Kidney epithelial cell (primary cell): ENCODE measurements around the genes OR14L1P and OR2T10.

GRCh38 chr1:246203482-246203948 lies 303.6 kb downstream of the SMYD3 start:
- RAMPAGE, long total RNA: no peak
- RRBS: no CpG with 5 or more reads among the region's 5 CpGs

DNA sequence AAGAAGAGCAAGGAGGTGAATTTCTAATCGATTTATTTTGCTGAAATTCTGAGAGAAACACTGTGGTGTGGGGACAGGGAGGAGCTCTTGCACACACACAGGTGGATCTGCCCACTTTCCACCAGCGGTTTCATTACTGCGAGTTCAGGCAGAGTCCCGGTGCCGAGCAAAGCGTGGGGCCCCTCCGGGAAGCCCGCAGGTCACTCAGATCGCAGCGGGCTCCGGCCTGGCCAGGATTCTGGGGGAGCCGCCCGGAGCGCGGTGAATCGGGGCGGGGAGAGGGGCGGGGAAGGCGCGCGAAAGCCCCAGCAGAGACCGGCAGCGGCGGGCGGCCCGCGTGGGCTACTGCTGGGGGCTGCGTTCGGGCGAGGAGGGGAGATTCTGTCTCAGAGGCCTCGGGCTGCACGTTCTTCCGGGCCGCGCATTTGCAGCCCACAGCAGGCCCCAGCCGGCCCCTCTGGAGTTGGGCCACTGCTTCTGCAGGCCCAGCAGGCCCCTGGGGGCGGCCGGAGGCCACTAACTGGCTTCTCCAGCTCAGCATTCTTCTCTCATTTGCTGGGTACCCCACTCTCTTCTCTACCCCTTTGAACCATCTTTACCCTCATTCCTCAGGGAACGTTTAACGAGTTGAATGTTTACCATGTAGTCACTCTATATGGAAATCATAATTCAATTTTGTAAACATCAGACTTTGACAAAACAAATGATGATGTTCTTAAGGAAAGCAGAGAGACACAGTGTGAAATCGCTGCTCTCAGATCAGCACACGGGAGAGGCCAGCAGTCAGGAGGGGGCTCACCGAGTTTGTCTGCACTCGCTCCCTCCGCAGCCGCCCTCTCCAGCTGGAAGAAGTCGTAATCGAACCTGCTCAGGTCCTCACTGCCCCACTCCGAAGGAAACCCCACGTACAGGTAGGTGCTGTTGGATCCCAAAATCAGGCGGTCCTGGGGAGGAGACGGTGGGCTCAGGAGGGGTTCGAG lies 64.9 kb downstream of the SCCPDH start:
- RAMPAGE, long total RNA: no peak
- RRBS: 6% methylated on average over 18 of the region's 53 CpGs

DNA sequence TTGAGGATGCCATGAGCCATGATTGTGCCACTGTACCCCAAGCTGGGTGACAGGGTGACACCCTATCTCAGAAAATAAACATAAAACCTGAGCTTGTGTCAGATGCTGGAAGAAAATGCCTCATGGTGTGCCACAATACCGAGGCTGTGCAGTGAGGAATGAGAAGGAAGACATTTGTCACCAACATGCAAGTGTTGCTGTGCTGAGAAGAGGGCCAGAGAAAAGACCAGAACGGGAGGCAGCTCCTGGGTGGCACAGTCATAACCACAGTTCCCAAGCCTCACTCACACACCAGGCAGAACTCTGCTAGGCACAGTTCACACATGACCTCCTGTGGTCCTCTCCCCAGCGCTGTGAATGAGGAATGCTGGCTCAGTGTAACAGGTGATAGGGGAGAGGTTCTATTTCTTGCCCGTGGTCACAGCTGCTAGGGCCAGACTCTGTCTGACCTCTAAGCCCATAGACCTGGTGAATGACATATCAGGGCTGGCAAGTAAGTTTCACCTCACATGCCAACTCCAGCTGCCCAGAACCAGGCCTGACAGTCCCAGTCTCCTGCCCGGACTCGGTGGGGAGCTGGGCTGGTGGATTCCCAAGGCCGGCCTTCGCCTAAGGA lies 74.2 kb downstream of the SCCPDH start:
- RAMPAGE, long total RNA: no peak
- RRBS: no CpG with 5 or more reads among the region's 8 CpGs

GRCh38 chr1:246850593-246851729 lies 80.8 kb downstream of the AHCTF1 start:
- RAMPAGE, long total RNA: no peak
- RRBS: no CpG with 5 or more reads among the region's 6 CpGs

- RAMPAGE, long total RNA: no peak
- RRBS: no CpG with 5 or more reads among the region's 29 CpGs
These were observed 48.6 kb upstream of the ZNF124 start for GRCh38 chr1:247220426-247220818.

- RAMPAGE, long total RNA: no peak
- RRBS: no CpG with 5 or more reads among the region's 12 CpGs
These were observed 33.0 kb downstream of the ZNF496 start for GRCh38 chr1:247298500-247299260.

- RAMPAGE, long total RNA: no peak
- RRBS: under 1% methylated on average over 3 of the region's 20 CpGs
These were observed 703 bp downstream of the ZNF496 start for GRCh38 chr1:247331076-247331252.

DNA sequence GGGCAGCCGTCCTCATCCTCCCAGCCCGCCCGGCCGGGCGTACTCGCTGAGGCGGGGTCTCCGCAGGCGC lies 337 bp downstream of the ZNF496 start:
- RAMPAGE, long total RNA: no peak
- RRBS: 0% methylated on average over 9 of the region's 9 CpGs

GRCh38 chr1:247616859-247617384 lies at the start of gene OR14L1P:
OR14L1P (plus strand) TSS chr1:247617143.
- RAMPAGE, long total RNA: no peak
- RRBS: no CpG with 5 or more reads among the region's 8 CpGs

DNA sequence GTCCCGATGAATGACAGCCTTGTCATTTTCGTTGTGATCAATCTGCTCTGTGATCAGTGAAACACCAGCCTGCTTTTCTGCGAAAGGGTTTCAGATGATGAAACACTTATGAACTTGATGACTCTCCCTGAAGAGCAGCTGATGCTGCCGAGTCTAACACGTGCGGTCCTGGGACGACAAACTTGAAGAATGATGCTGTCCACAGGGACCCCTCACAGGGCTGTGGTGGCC lies at the start of gene OR2T10:
OR2T10 (minus strand) TSS at position 142 of the 231 bp plus-strand sequence.
- RAMPAGE, long total RNA: no peak
- RRBS: no CpG with 5 or more reads among the region's 7 CpGs

- RAMPAGE, long total RNA: no peak
- RRBS: no CpG with 5 or more reads among the region's 12 CpGs
These were observed 24.6 kb downstream of the LYPD8 start for GRCh38 chr1:248730844-248731377.

GRCh38 chr1:248837804-248838129 lies 257 bp upstream of the ZNF672 start:
- RAMPAGE, long total RNA: no peak
- RRBS: 2% methylated on average over 6 of the region's 29 CpGs